HTERT-HM (cell line): ENCODE measurements around a stretch of chr1.

- RRBS: no CpG with 5 or more reads among the region's 8 CpGs
Measured at GRCh38 chr1:1872513-1872991, 18.3 kb downstream of the GNB1 start.

GRCh38 chr1:1891305-1892026, 579 bp upstream of the GNB1 start:
- RRBS: 4% methylated on average over 17 of the region's 60 CpGs

GRCh38 chr1:1996172-1996662, 7.4 kb downstream of the CFAP74 start:
- RRBS: no CpG with 5 or more reads among the region's 14 CpGs

GRCh38 chr1:2103014-2103767, 53.0 kb downstream of the PRKCZ start:
- RRBS: 12% methylated on average over 4 of the region's 26 CpGs

- RRBS: 13% methylated on average over 2 of the region's 15 CpGs
Measured at GRCh38 chr1:2146375-2147229, 48.0 kb downstream of the FAAP20 start.

- RRBS: no CpG with 5 or more reads among the region's 19 CpGs
Measured at GRCh38 chr1:2148653-2149290, 45.8 kb downstream of the FAAP20 start.

- RRBS: 11% methylated on average over 3 of the region's 26 CpGs
Measured at GRCh38 chr1:2194233-2194573, 369 bp downstream of the FAAP20 start.

DNA sequence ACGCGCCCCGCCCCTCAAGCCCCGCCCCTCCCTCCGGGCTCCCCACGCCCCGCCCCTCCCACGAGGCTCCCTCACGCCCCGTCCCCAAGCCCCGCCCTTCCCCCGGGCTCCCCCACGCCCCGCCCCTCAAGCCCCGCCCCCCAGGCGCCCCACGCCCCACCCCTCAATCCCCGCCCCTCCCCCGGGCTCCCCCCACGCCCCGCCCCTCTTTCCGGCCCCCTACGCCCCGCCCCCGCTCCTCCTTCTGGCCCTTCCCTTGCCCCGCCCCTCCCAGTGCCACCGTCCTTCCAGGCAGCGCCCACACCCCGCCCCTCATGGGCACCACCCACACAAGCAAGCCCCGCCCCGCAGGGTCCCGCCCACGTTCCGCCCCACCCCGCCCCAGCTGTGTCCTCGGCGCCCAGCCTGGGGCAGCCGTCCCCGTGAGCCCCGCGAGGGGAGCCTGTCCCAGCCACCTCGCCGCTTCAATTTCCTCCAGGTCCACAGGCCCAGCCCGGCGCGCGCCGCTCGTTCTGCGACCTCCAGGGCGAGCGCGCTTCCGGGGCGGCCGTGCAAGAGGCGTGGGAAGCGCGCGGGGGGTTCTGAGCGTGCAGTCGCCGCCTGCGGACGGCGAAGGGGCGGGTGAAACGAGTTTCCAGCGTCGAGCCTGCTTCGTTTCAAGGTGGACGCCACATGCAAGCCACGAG, 10.5 kb upstream of the FAAP20 start:
- RRBS: 2% methylated on average over 26 of the region's 73 CpGs

DNA sequence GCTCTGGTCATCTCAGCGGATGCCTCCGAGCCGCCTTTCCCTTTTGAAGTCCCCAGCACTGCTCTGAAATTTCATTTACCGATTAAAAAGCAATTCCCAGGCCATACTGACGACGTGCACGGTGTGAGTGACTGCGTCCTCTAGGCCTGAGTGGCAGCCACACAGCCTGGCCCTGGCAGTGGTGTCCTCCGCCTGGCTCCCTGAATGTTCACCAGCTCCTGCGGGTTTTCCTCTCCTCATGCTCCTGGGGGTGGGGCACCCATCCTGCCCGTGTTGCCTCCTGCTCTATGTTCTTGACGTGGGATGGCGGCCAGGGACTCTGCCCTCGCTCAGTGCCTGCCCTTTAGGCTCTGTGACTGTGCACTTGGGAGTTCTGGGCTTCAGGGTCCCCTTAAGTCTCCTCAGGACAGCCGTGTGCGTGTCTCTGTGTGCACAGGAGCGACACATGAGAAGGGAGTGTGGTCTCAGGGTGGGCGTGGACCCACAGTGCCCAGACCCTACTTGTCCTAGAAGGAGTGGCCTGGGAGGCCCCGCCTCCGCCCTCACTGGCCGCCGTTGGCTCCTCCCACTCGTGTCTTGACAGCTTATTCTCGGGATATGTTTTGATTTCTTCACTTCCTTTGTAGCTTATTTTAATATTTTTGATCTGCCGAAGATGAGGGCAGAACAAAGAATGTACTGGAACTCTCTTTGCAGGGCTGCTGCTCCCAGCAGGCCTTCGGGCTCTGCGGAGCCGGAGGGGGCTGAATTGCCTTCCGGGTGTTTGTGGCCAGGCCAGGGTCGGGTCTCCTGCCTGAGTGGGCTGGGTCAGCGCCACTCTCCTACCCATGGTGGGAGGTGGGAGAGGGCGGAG, 3.7 kb downstream of the SKI start:
- RRBS: 3% methylated on average over 3 of the region's 32 CpGs

GRCh38 chr1:2248942-2249660, 21.0 kb downstream of the SKI start:
- RRBS: no CpG with 5 or more reads among the region's 24 CpGs

- RRBS: 82% methylated on average over 2 of the region's 38 CpGs
Measured at GRCh38 chr1:2298728-2299666, 70.9 kb downstream of the SKI start.

GRCh38 chr1:2306523-2306675, 78.3 kb downstream of the SKI start:
- RRBS: 77% methylated on average over 14 of the region's 17 CpGs

GRCh38 chr1:2415355-2416211, 3.2 kb upstream of the PEX10 start:
- RRBS: 59% methylated on average over 11 of the region's 32 CpGs

DNA sequence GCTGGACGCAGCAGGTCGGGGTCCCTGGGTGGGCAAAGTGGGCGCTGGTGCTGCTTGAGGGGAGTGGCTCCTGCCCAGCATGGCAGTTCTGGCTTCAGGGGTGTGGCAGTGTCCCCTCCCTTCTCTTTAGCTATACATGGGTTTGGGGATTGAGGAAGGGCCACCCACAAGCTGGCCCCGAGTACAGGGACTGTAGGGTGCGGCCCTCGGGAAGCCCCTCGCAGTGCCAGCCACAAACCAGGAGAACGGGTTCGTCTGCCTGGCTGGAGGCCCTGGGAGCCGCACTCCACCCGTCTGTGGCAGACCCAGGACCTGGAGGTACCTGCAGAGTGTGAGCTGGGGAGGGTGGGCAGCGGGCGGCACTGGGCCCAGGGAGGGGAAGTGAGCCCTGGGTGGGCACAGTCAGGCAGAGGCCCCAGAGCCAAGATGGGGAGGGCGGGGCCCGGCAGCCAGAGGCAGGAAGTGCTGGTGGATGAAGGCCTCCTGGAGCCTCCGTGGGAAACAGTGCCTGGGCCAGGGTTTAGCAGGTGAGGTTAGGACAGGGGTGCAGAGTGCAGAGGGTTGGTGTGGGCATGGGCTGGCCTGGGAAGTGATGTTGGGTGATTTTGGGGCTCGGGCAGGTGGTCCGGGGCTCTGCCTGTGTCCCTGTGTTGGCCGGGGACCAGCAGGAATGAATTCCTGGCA, 4.0 kb upstream of the PEX10 start:
- RRBS: no CpG with 5 or more reads among the region's 19 CpGs

DNA sequence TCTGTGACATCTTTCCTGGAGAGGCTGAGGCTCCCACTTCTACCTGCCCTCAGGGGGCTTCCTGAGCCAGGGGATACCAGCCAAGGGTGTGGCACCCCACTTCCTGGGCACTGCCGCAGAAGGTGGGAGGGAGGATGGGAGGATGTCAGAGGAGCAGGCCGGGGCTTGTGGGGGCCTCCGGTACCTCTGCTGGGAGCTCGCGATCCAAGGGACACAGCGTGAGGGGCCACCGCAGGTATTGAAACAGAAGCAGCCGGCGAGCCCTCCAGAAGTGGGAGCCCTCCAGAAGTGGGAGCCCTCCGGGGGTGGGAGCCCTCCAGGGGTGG, 15.1 kb upstream of the PEX10 start:
- RRBS: 51% methylated on average over 7 of the region's 10 CpGs

DNA sequence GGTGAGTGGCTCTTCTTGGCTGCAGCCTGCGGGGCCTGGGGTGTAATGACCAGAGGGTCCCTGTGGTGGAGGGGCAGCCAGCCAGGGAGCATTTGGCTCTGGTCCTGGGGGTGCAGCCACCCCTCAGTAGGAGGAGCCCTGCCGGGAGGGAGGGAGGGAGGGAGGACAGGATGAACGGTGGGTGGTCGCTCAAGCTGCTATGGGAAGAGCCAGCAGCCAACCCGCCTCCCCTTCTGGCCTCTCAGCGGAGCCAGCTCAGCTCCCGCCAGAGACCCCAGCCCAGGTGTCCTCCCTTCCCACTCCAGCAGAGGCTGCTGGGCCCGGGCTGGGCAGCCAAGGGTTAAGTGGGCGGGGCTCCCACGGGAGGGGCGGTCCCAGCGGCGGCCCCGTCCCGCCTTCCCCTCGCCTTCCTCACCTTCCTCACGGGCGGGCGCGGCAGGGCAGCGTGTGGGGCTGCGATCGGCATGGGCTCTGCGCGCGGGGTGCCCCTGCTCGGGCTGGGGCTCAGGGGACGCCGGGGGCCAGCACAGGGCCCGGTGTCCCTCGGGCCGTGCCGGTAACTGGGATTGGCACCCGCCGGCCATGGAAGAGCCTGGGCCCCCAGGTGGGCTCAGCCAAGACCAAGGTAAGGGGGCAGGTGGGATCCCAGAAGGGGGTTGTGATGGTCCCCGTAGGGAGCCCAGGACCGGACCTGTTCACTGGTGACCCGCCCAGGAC, 8.9 kb upstream of the PLCH2 start:
- RRBS: 13% methylated on average over 3 of the region's 38 CpGs

DNA sequence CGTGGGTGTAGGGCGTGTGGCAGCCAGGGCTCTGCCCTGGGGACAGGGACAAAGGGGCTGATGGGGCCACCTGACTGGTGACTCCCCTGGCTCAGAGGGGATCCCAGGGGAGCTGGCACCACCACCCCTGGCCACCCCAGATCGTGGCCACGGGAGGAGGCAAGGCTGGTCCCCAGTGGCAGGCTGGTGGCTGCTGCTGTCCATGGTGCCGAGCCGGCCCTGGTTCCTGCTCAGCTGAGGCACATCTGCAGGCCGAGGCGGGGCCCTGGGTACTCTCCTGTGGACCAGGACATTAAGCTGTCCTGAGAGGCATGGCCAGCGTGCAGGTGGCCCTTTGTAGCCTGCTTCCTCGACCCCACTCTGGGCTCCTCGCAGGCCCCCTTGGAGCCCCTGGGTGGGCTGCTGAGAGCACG, 6.5 kb downstream of the PLCH2 start:
- RRBS: no CpG with 5 or more reads among the region's 12 CpGs

GRCh38 chr1:2526863-2527097, 384 bp upstream of the PANK4 start:
- RRBS: no CpG with 5 or more reads among the region's 8 CpGs

DNA sequence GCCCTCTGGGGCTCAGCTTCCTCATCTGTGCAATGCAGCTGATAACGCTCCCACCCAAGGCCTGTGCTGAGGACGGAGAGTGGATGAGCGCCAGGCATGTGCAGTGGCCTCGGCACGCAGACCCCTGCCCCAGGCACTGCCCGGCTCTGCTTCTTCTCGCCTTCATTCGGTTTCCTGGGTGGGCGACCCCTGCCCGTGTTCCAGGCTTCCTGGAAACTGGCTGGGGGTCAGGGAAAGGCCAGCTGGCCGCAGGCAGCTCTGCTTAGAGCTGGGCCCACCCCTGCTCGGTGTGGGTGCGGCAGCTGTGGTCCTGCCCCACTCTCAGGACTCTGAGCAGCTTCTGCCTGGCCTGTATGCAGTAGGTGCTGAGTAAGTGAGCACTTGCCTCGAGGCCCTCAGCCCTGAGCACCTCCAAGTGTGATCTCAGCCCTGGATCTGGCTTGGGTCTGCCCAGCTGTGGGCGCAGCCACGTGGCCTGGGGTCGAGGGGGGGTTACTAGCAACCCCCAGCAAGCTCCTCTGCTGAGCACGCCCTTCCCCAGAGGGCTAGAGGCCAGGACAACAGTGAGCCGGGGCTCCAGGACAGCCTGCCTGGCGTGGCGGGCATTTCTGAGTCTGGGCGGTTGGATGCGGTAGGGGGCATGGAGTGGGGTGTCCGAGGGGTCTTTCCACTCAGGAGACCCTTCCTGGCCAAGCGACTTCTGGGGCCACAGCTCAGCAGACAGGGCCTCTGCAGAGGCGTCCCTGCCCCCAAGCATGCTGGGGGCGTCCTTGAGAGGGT, 11.8 kb upstream of the TNFRSF14 start:
- RRBS: no CpG with 5 or more reads among the region's 27 CpGs

GRCh38 chr1:2813016-2813415, 11.5 kb upstream of the TTC34 start:
- RRBS: no CpG with 5 or more reads among the region's 20 CpGs